ENCODE data around the gene GDF3.

GRCh38 chr12:7115319-7115847 is 6.4 kb upstream of the C1RL start:
- RRBS = no CpG with 5 or more reads among the region's 7 CpGs

GRCh38 chr12:7125009-7126234 is 3.3 kb downstream of the RBP5 start:
- RRBS = no CpG with 5 or more reads among the region's 12 CpGs

GRCh38 chr12:7433162-7433730 is 10.7 kb downstream of the CD163L1 start:
- RRBS = no CpG with 5 or more reads among the region's 6 CpGs

GRCh38 chr12:7574944-7575629 is 71.5 kb upstream of the CD163 start:
- RRBS = no CpG with 5 or more reads among the region's 5 CpGs

DNA sequence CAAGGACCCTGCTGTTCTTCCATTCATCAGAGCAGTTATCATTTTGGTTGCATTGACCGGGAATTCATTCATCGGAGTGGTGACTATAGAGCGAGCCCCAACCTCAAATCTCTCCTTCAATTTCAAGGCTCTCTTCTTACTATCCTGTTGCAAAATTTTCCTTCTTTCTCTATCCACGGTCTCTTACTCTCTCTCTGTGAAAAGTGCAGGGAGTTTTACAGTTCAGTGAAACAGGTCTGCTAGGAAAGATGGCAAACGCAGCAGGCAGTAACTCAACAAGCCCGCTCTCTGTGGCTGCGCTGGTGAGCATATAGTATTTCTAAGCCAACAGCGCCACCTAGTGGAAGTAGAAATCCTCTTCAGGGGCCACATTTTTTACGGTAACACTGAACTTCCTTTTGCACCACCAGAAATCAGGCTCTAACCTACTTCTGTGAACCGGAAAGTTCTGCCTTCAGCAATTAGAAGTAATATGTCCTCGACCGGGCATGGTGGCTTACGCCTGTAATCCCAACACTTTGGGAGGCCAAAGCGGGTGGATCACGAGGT is 27.1 kb downstream of the APOBEC1 start:
- RRBS = no CpG with 5 or more reads among the region's 15 CpGs

- RRBS = no CpG with 5 or more reads among the region's 3 CpGs
Measured at GRCh38 chr12:7695601-7696007, at the start of gene GDF3. Gene GDF3, minus strand, starts transcription at chr12:7695775.

DNA sequence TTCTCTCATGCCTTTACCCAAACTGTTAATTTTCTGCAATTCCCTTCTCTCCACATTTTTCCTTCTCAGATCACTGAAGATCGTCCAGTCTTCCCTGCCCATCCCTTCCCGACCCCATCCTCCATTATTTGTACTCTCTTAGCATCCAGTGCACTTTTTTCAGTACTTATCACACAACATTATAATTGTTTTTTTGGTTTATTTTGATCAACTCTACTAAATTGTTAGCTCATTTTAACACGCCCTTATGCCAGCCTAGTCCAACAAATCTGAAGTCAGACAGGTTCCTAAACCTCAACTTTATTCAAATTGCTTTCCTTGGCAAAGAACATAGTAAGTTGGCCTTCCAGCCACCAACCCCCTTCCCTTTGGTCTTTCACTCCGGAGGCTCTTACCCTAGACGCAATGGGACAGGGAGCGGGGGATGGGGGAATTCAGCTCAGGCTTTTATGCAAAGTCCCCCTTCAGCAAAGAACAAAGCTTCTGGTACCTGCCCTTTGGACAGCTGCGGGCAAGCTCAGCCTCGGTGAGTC is 17.7 kb upstream of the SLC2A14 start:
- RRBS = no CpG with 5 or more reads among the region's 8 CpGs

GRCh38 chr12:7915652-7916509 is 20.1 kb downstream of the SLC2A3 start:
- RRBS = no CpG with 5 or more reads among the region's 39 CpGs

- RRBS = no CpG with 5 or more reads among the region's 3 CpGs
Measured at GRCh38 chr12:7934144-7934415, 1.9 kb downstream of the SLC2A3 start.

GRCh38 chr12:8018624-8019332 is 13.7 kb upstream of the FOXJ2 start:
- RRBS = 12% methylated on average over 11 of the region's 53 CpGs

- RRBS = 7% methylated on average over 3 of the region's 54 CpGs
Measured at GRCh38 chr12:8243488-8244260, 16.3 kb upstream of the FAM90A1 start.

- RRBS = no CpG with 5 or more reads among the region's 1 CpG
Measured at GRCh38 chr12:8687699-8688212, 10.0 kb upstream of the RIMKLB start.

DNA sequence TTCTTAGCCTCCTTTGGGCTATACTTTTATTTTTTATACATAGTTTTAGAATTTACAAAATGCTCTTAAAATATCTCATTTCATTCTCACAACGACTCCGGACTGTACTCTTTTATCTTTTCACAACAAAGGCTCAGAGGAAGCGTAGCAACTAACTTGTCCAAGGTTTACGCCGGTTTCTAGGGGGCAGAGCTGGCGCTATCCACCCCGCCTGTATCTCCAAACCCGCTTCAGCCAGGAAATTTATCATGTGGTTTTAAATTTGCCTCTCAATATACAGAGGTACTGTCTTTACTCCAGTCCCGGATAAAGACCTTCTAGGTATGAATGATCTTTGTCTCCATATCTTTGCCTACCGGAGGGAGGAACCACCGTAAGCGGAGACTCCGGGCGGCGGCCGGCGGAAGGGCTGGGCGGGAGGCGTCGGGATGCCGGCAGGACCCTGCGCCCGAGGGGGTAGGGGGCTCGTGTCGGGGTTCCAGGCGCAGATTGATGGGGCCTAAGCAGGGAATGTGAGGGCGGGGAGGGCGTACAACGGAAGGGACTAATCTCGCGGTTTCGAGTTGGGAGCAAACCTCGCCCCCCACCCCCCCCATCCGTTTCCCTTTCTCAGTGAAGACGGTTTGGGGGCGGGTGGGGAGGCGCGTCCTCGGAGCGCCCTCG is 648 bp upstream of the RIMKLB start:
- RRBS = 9% methylated on average over 6 of the region's 41 CpGs

- RRBS = no CpG with 5 or more reads among the region's 3 CpGs
Measured at GRCh38 chr12:9126337-9126832, 10.7 kb upstream of the A2M start.

- RRBS = no CpG with 5 or more reads among the region's 34 CpGs
Measured at GRCh38 chr12:9128004-9128932, 12.5 kb upstream of the A2M start.

DNA sequence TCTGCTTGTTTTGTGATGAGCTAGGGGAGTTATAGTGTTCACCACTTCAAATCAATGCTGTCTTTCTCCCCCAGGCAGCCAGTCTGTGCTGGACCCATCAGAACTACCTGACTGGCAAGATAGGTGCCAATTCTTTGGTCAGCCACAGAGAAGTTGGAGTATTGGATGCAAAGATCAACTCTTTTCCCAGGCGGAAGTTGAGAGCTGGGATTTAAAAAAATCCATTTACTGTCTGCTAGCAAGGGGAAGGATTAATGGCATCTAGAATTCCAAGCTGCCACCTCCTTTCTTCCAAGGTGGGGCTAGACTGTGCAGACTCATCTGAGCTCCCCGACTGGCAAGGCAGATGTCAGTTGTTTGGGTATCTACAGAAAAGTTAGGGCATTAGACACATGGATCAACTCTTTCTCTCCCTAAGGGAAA is 31.0 kb upstream of the A2M start:
- RRBS = no CpG with 5 or more reads among the region's 2 CpGs

GRCh38 chr12:9695025-9696121 is 25.9 kb downstream of the CLEC2D start:
- RRBS = no CpG with 5 or more reads among the region's 16 CpGs

- RRBS = no CpG with 5 or more reads among the region's 8 CpGs
Measured at GRCh38 chr12:9732850-9733414, 27.8 kb downstream of the CD69 start.

GRCh38 chr12:9754171-9754768 is 6.4 kb downstream of the CD69 start:
- RRBS = no CpG with 5 or more reads among the region's 3 CpGs

- RRBS = no CpG with 5 or more reads among the region's 10 CpGs
Measured at GRCh38 chr12:10031635-10032332, 1.3 kb downstream of the CLEC9A start.